ENCODE measurements around a stretch of chr15.

DNA sequence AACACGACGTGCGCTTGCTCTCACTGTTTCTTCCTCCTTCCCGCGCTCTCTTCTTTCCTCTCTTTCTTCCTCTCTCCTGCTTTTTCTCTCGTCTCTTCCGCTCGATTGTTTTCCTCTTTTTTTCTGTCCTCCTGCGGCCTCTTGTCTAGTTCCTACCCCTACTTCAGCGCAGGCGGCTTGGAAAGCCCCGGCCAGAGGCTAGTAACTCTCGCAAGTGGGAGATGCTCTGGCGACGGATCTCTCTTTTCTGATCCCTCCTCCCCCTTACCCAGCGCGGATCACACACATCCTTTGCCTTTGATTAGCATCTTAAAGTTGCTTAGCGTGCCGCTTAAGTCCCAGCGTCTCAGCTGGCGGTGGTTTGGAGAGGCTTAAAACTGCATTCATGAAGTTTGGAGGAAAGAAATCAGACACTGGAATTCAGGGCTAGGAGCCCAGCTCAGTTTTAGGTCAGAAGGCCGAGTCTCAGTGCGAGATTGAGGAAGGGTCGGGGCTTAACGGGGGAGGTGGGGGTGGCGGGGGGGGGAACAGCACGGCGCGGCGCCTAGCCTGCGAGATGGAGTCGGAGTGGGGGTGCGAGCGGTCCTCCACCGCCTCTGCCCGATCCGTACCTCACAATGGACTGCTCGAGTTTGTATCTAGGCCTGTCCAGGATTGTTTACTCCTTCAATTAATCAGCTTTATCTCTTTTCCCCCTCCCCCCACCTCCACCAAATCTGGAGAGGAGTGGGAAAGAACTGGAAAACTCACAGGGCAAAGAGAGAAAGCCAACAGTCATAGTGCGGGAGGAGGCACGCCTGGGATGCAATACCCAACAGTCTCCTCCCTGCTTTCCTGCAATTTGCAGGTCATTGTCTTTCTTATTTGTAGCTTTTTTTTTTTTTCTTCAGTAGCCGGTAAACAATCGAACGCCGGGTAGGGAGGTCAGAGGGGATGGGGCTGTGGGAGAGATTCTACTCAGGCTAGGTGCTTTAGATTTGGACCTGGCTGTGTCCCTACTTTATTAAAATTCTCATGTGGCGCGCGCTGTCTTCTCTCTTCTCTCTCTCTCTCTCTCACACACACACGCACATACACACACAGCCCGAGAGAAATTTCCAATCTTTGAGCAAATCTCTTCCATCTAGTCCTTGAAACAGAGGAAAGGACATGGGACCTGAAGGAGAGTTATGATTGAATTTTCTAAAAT is 6.6 kb upstream of the MEIS2 start:
- RAMPAGE, long total RNA = no peak
- RRBS, 2 experiments = no CpG with 5 or more reads among the region's 49 CpGs
CAGE:
- cytosol, long polyA minus RNA = no peak
- cytosol, long polyA plus RNA = no peak
- long polyA plus RNA = no peak
- nucleolus, long total RNA = no peak
- nucleus, long polyA plus RNA = no peak
- nucleus, long total RNA = no peak

DNA sequence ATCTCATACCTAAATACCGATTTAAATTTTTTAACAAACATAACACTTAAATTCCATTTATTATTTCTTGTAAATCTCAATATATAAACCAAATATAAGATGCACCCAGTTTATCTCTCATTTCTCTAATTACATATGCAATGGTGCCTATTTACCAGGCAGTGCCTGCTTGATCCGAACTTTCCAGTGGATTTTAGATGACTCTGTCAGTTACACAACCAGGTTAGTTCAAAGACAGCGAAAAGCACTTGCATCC is 56.8 kb upstream of the TMCO5A start:
- RAMPAGE, long total RNA = no peak
- RRBS, 2 experiments = no CpG with 5 or more reads among the region's 3 CpGs
CAGE:
- cytosol, long polyA minus RNA = no peak
- cytosol, long polyA plus RNA = no peak
- long polyA plus RNA = no peak
- nucleolus, long total RNA = no peak
- nucleus, long polyA plus RNA = no peak
- nucleus, long total RNA = no peak

GRCh38 chr15:38260102-38260840 is 7.6 kb downstream of the SPRED1 start:
- RAMPAGE, long total RNA = no peak
- RRBS, 2 experiments = no CpG with 5 or more reads among the region's 4 CpGs
CAGE:
- cytosol, long polyA minus RNA = no peak
- cytosol, long polyA plus RNA = no peak
- long polyA plus RNA = no peak
- nucleolus, long total RNA = no peak
- nucleus, long polyA plus RNA = no peak
- nucleus, long total RNA = no peak

GRCh38 chr15:39128151-39128789 is 452.6 kb upstream of the THBS1 start:
- RAMPAGE, long total RNA = no peak
- RRBS, 2 experiments = no CpG with 5 or more reads among the region's 2 CpGs
CAGE:
- cytosol, long polyA minus RNA = no peak
- cytosol, long polyA plus RNA = no peak
- long polyA plus RNA = no peak
- nucleolus, long total RNA = no peak
- nucleus, long polyA plus RNA = no peak
- nucleus, long total RNA = no peak

GRCh38 chr15:39172634-39173192 is 408.2 kb upstream of the THBS1 start:
- RAMPAGE, long total RNA = no peak
- RRBS, 2 experiments = no CpG with 5 or more reads among the region's 11 CpGs
CAGE:
- cytosol, long polyA minus RNA = no peak
- cytosol, long polyA plus RNA = no peak
- long polyA plus RNA = no peak
- nucleolus, long total RNA = no peak
- nucleus, long polyA plus RNA = no peak
- nucleus, long total RNA = no peak

- RAMPAGE, long total RNA = no peak
- RRBS, 2 experiments = no CpG with 5 or more reads among the region's 1 CpG
CAGE:
- cytosol, long polyA minus RNA = no peak
- cytosol, long polyA plus RNA = no peak
- long polyA plus RNA = no peak
- nucleolus, long total RNA = no peak
- nucleus, long polyA plus RNA = no peak
- nucleus, long total RNA = no peak
Measured at GRCh38 chr15:39242396-39242866, 338.4 kb upstream of the THBS1 start.

- RAMPAGE, long total RNA = no peak
- RRBS, 2 experiments = no CpG with 5 or more reads among the region's 5 CpGs
CAGE:
- cytosol, long polyA minus RNA = no peak
- cytosol, long polyA plus RNA = no peak
- long polyA plus RNA = no peak
- nucleolus, long total RNA = no peak
- nucleus, long polyA plus RNA = no peak
- nucleus, long total RNA = no peak
Measured at GRCh38 chr15:39438189-39438721, 142.6 kb upstream of the THBS1 start.

GRCh38 chr15:39468219-39468886 is 112.5 kb upstream of the THBS1 start:
- RAMPAGE, long total RNA = no peak
- RRBS, 2 experiments = no CpG with 5 or more reads among the region's 6 CpGs
CAGE:
- cytosol, long polyA minus RNA = no peak
- cytosol, long polyA plus RNA = no peak
- long polyA plus RNA = no peak
- nucleolus, long total RNA = no peak
- nucleus, long polyA plus RNA = no peak
- nucleus, long total RNA = no peak

GRCh38 chr15:39504556-39504968 is 76.3 kb upstream of the THBS1 start:
- RAMPAGE, long total RNA = no peak
- RRBS, 2 experiments = no CpG with 5 or more reads among the region's 2 CpGs
CAGE:
- cytosol, long polyA minus RNA = no peak
- cytosol, long polyA plus RNA = no peak
- long polyA plus RNA = no peak
- nucleolus, long total RNA = no peak
- nucleus, long polyA plus RNA = no peak
- nucleus, long total RNA = no peak

GRCh38 chr15:39584767-39585145 is 3.9 kb downstream of the THBS1 start:
- RAMPAGE, long total RNA = no peak
- RRBS, 2 experiments = no CpG with 5 or more reads among the region's 1 CpG
CAGE:
- cytosol, long polyA minus RNA = no peak
- cytosol, long polyA plus RNA = no peak
- long polyA plus RNA = no peak
- nucleolus, long total RNA = no peak
- nucleus, long polyA plus RNA = no peak
- nucleus, long total RNA = no peak

GRCh38 chr15:39887479-39888248 is 32.4 kb downstream of the GPR176 start:
- RAMPAGE, long total RNA = no peak
- RRBS, 2 experiments = no CpG with 5 or more reads among the region's 3 CpGs
CAGE:
- cytosol, long polyA minus RNA = no peak
- cytosol, long polyA plus RNA = no peak
- long polyA plus RNA = no peak
- nucleolus, long total RNA = no peak
- nucleus, long polyA plus RNA = no peak
- nucleus, long total RNA = no peak

- RAMPAGE, long total RNA = no peak
- RRBS, 2 experiments = no CpG with 5 or more reads among the region's 1 CpG
CAGE:
- cytosol, long polyA minus RNA = no peak
- cytosol, long polyA plus RNA = no peak
- long polyA plus RNA = no peak
- nucleolus, long total RNA = no peak
- nucleus, long polyA plus RNA = no peak
- nucleus, long total RNA = no peak
Measured at GRCh38 chr15:39943336-39943658, 9.4 kb downstream of the EIF2AK4 start.

DNA sequence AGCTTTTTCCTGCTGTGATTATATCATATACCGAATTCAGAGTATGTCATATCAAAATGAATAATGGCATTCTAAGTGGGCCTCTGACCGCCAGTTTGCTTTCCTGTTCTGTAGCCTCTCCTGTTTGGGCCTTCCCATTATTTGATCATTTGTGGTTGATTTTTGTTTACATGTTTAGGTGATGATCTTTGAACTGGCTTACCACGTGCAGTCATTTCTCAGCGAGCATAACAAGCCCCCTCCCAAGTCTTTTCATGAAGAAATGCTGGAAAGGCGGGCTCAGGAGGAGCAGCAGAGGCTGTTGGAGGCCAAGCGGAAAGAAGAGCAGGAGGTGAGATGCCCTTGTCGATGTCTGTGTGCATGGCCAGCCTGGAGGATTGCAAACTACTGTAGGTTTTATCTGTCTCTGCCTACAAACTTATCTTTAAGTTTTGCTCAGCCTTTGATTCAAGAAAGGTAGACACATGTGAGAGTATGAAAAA is 15.1 kb downstream of the EIF2AK4 start:
- RAMPAGE, long total RNA = no peak
- RRBS, 2 experiments = no CpG with 5 or more reads among the region's 7 CpGs
CAGE:
- cytosol, long polyA minus RNA = no peak
- cytosol, long polyA plus RNA = no peak
- long polyA plus RNA = start-site peak on the plus strand centred at position 255 of the sequence, 148 bp wide, 25 and 19 reads in 2 replicates
- nucleolus, long total RNA = no peak
- nucleus, long polyA plus RNA = no peak
- nucleus, long total RNA = no peak

- RAMPAGE, long total RNA = no peak
- RRBS, 2 experiments = 62 to 83% methylated on average over 19 of the region's 95 CpGs
CAGE:
- cytosol, long polyA minus RNA = no peak
- cytosol, long polyA plus RNA = no peak
- long polyA plus RNA = no peak
- nucleolus, long total RNA = no peak
- nucleus, long polyA plus RNA = no peak
- nucleus, long total RNA = no peak
Measured at GRCh38 chr15:40290528-40291933, 8.2 kb upstream of the ANKRD63 start.

DNA sequence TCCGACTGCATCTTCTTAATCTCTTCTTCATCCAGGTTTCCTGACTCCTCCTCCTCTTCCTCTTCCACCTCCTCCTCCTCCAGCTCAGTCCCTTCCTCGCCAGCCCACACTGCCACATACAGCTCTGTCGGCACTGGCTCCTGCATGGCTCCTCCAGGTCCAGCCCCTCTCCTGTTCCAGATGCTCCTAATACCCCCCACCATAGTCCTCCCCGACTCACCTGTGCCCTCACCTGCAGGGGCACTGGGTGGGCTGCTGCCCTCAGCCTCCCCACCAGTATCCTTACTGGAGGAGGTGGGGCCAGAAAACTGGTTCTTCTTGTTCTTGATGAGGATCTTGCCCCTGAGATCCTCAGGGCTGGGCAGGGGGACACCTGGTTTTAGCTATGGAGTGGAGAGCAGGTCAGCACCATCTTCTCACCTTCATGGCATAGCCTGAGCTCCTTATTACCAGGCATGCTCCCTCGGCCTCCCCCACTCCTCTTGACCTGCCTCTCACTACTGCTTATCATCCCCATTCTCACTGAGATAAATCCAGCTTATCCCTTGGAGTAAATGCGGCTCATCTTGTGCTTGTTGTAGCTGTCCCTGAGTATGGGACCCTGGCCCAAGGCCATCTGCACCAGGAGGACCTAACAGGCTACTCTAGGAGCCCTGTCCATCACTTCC is 11.1 kb downstream of the PLCB2 start:
- RAMPAGE, long total RNA = no peak
- RRBS, 2 experiments = no CpG with 5 or more reads among the region's 6 CpGs
CAGE:
- cytosol, long polyA minus RNA = no peak
- cytosol, long polyA plus RNA = no peak
- long polyA plus RNA = no peak
- nucleolus, long total RNA = no peak
- nucleus, long polyA plus RNA = no peak
- nucleus, long total RNA = no peak

DNA sequence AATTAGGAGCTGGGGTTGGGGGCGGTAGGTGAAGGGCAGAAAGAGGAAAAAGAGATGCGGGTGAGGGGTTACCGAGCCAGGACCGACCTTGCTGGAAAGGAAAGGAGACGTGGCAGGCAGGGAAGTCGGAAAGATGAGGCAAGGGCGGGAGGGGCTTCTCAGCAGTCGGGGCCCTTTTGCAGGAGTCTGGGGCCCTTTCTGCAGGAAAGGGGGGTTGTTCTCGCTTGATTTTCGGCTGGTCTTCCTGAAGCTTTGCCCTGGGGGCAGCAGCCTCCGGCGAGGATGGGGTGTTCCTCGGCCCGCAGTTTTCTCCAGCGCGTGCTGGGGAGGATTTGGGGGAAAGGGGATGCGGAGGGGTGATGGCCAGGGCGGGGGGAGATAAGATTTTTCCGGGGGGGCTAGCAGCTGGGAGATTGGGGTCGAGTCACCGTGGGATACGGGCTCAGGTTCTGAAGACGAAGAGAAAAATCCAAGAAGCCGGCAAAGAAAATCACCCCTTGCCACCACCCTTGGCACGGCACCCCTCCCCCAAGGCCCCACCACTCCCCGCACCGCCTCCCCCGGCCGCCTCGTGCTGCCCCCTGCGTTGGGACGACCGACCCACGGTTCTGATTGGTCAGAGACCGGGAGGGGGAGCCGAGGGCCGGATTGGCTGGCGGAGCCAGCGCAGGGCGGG is 431 bp upstream of the BAHD1 start:
- RAMPAGE, long total RNA = no peak
- RRBS, 2 experiments = under 1 to 4% methylated on average over 14 to 19 of the region's 40 CpGs
CAGE:
- cytosol, long polyA minus RNA = no peak
- cytosol, long polyA plus RNA = no peak
- long polyA plus RNA = no peak
- nucleolus, long total RNA = start-site peak on the minus strand centred at position 609 of the sequence, 11 bp wide, 8 reads
- nucleus, long polyA plus RNA = no peak
- nucleus, long total RNA = no peak

DNA sequence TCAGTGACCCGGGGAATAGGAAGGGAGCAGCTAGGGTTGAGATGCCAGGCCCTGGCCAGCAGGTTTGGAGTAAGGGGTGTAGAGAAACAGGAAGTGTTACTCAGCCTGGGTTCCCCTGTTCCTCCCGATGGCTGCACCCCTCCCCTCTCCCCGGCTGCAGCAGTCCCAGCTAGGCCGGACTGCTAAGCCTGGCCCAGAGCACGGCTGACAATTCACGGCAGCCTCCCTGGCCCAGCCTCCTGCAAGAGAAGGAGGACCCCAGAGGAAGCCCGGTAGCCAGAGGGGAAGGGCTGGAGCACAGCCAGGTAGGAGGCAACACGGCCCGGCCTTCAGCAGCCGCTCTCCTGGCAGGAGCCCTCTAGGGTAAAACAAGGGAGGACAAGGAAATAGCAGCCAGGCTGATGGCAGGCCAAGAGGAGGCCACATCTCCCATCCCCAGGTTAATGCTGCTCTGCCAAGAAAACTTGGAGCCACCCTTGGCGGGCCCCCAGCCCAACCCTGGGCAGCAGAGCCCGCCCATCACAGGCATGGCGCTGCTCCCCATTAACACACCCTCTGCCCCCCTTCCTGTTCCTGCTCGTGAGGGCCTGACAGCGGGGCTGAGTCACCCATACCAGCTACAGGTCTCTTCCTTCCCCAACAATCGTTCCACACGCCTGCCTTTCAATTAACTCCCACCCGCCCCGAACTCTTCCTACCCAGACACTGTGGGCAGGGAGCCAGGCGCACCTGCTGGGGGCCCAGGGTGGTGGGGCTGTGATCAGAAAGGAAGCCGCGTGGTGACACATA is 575 bp upstream of the C15orf62 start:
- RAMPAGE, long total RNA = no peak
- RRBS, 2 experiments = 16 to 54% methylated on average over 5 of the region's 22 CpGs
CAGE:
- cytosol, long polyA minus RNA = no peak
- cytosol, long polyA plus RNA = no peak
- long polyA plus RNA = no peak
- nucleolus, long total RNA = no peak
- nucleus, long polyA plus RNA = no peak
- nucleus, long total RNA = no peak

DNA sequence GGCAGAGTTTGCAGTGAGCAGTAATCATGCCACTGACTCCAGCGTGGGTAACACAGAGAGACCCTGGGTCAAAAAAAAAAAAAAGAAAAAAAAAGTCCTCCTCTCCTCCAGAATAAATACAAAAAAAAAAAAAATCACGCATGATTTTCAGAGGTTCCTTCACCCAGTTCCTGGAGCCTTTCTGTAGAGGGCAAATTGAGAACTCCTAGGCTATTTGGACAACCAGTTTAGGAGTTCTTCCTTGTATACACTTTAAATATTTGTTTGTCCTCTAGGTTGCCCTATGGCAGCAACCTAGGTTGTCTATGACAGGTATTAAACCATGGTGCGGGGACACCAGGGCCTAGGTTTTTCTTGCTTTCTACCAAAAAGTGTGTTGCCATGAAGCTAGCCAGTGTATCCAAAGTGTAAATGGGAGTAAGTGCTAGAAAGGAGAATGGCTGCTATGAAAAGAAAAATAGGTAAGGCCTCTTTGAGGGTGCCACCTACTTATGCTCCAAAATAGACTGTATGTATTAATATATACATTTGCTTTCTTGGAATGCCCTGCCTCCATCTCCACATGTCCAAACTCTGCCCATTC is 3.8 kb upstream of the ZFYVE19 start:
- RAMPAGE, long total RNA = no peak
- RRBS, 2 experiments = no CpG with 5 or more reads among the region's 3 CpGs
CAGE:
- cytosol, long polyA minus RNA = no peak
- cytosol, long polyA plus RNA = no peak
- long polyA plus RNA = no peak
- nucleolus, long total RNA = no peak
- nucleus, long polyA plus RNA = no peak
- nucleus, long total RNA = no peak

GRCh38 chr15:40857607-40858096 is 13.8 kb downstream of the SPINT1 start:
- RAMPAGE, long total RNA = no peak
- RRBS, 2 experiments = no CpG with 5 or more reads among the region's 8 CpGs
CAGE:
- cytosol, long polyA minus RNA = no peak
- cytosol, long polyA plus RNA = no peak
- long polyA plus RNA = no peak
- nucleolus, long total RNA = no peak
- nucleus, long polyA plus RNA = no peak
- nucleus, long total RNA = no peak

DNA sequence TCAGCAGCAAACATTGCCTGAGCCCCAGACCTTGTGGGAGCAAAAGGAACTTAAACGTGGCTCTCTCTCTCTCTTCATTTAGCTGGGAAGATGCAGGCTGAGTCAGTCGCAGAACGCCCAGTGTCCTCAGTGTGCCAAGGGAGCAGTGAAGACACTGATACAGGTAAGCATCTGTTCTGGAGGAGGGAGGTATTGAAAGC is 4.4 kb downstream of the RHOV start:
- RAMPAGE, long total RNA = no peak
- RRBS, 2 experiments = no CpG with 5 or more reads among the region's 3 CpGs
CAGE:
- cytosol, long polyA minus RNA = no peak
- cytosol, long polyA plus RNA = no peak
- long polyA plus RNA = no peak
- nucleolus, long total RNA = no peak
- nucleus, long polyA plus RNA = no peak
- nucleus, long total RNA = no peak

Measured in GM12878 (cell line).